A375 (cell line): ENCODE data around the genes RAP2A and STK24.

GRCh38 chr13:97261216-97261951 is 39.3 kb downstream of the MBNL2 start:
- RAMPAGE, long total RNA, result no peak

- RAMPAGE, long total RNA, result no peak
Measured at GRCh38 chr13:97267328-97268113, 45.4 kb downstream of the MBNL2 start.

- RAMPAGE, long total RNA, result no peak
Measured at GRCh38 chr13:97278545-97279573, 56.7 kb downstream of the MBNL2 start.

DNA sequence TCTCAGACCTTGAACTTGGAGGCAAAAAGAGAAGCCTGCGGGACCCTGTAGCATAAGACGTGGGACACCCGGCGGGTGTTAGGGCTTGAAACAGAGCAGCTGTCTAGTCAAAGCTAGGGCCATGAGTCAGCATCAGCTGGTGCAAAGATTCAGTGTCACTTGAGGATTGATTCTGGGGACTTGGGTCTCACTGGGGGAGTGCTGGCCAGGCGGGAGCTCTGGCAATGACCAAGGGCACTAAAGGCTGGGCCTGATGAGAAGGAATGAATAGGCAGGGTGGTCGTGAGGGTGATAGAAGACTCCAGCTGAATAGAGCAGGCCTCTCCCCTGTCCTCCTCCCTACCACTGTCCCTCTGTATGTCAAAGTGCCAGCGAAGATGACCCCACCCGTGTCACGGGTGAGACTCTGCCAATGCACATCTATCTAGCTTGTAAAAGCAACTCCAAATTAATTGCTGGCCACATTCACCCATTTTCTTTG is 97.1 kb downstream of the MBNL2 start:
- RAMPAGE, long total RNA, result no peak

DNA sequence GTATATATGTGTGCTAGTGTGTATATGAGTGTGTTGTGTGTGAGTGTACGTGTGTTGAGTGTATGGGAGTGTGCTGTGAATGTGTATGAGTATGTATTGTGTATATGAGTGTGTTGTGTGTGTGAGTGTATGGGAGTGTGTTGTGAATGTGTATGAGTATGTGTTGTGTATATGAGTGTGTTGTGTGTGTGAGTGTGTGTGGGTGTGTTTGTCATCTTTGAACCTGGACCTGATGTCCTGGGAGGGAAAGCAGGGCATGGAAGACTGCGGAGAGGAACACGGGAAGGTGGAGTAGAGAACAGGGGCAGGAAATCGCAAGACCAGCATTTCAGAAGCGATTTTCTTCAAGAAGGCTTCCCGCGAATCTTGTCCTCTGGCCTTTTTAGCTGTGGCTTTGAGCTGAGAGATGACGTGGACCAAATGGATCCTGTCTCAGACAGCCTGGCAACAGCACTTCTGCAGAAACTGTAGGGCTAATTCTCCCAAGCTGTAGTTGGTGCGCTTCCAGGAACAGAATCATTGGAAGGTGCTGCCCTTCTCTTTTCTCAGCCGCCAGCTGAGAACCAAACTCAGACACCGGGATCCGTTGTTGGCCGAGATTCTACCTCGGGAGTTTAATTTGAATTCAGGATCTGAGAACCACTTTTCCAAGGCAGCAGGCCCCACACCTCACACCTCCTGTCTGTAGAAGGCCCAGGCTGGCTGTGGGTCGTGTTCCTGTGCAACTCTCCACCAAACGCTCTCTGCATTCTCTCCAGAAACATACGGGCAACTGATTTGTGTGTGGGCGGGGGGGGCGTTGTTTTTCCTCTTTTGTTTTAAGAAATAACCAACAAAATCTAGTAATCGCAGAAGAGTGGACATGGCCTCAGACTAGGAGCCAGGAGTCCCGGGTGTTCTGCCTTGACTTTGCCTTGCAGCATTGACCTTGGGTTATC is 94.6 kb upstream of the RAP2A start:
- RAMPAGE, long total RNA, result no peak

GRCh38 chr13:97348640-97349071 is 85.3 kb upstream of the RAP2A start:
- RAMPAGE, long total RNA, result no peak

DNA sequence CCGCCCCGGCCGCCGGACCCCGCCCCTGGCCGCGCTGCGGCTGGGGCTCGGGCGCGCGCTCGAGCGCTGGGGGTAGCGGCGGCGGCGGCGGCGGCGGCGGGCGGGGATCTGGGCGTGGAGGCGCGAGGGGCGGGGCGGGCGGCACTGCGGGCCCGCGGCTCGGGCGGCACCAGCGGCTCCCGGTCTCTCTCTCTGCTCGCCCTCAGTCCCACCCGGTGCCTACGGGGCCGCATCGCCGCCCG is at the start of gene RAP2A:
Gene RAP2A (plus strand): TSS at position 144 of the 242 bp plus-strand sequence.
- RAMPAGE, long total RNA, result no peak

DNA sequence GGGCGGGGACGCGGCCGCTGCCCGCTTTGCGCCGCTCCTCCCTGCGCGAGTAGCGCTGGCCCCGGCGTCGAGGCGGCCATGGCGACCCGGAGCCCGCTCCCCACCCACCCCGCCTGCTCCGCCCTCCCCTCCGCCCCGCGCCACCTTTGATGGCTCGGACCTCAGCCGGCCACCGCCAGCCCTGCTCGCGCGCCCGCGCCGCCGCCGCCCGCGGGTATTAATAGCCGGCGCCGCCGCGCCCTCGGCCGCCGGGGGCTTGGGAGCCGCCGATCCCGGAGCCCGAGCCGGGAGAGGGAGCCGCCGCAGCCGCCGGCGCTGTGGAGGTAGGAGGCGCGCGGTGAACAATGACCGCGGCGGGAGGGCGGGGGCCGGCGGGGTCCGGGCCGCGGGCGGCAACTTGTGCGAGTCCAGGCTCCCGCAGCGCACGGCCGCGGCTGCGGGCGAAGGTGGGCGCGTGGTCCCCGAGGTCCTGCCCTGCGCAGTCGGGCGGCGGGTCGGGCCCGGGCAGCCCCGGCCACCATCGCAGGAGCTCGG is 343 bp downstream of the FARP1 start:
- RAMPAGE, long total RNA, result no peak

DNA sequence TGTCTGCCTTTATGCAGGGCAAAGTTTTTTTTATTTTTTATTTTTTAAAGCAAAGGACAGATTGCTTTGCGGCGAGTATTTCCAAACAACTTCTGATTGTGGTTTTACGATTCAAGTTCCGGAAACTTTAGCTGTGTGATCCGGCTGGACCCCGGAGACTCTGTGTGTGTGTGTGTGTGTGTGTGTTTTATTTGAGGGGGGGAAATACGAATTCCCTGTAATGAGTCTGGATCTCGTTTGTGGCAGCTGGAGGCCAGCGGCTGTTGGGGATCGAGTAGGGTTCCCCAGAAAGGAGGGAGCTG is 1.1 kb downstream of the FARP1 start:
- RAMPAGE, long total RNA, result no peak

GRCh38 chr13:98443111-98443706 is 133.7 kb downstream of the STK24 start:
- RAMPAGE, long total RNA, result no peak

DNA sequence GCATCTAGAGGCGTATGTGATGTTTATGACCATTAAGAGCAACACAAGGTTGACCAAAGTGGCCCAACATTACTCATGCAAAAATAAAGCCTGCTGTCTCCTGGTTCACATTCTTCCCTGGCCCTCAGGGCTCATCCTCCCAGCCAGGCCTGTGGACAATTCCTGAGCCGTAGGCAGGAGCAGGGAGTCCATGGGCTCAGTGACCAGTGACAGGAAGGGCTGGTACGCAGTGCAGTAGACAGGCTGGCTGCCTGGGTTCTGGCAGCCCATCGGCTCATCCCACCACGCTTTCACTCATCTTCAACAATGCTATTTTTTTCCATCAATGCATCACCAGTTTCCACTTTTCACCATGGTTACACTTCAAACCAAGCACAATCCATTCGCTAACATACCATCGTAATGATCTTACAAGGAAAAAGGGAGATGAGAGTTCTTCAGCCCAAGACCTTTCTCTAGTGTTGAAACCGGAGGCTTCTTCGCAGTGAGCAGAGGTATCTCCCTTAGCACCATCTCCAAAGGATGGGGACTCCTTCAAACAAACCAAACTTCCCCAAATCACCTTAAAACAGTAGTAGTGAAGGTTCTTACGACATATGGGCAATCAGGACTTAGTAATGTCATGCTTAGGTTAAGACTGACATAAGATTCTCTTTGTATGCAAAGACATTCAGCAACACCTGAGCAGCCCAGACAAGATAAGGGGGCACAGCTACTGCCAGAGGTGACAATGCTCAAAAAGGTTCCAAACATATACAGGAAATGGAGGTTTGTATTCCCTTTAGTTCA is 105.7 kb downstream of the STK24 start:
- RAMPAGE, long total RNA, result no peak

- RAMPAGE, long total RNA, result no peak
Measured at GRCh38 chr13:98474724-98475426, 102.0 kb downstream of the STK24 start.

GRCh38 chr13:98516758-98517110 is 60.2 kb downstream of the STK24 start:
- RAMPAGE, long total RNA, result no peak

GRCh38 chr13:98542091-98542815 is 34.7 kb downstream of the STK24 start:
- RAMPAGE, long total RNA, result no peak

GRCh38 chr13:98557260-98557809 is 19.6 kb downstream of the STK24 start:
- RAMPAGE, long total RNA, result no peak

DNA sequence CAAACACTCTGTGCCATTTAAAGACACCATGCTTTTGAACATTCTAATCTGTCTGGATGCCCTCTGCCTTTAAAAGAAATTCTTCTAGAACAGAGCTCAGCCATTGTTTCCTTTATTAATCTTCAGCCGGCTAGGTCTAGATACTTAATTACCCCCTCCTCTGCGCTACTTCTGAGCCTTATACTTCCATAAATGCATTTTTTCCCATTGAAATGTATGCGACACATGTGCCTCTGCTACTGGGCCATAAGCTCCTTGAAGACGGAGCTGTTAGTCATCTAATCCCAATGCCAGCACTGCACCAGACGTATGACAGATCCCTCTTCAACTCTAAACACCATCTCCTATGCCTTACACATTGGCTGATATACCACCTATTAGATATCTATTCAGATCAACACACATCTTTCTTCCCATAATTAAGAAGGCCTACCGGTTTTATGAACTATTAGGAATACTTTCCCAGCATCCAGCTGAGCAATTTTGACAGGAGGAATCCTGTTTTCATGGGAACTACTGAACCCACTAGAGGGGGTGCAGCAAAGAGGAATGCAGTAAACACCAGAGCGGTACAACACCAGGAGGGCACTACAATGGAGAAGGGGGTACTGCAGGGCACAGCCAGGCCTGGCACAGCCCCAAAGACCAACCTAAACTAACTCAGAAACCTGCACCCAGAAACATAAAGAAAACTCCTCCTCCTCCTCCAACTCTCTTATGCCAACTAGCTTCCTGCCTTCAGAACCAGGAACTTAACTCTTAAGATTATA is 18.9 kb downstream of the STK24 start:
- RAMPAGE, long total RNA, result no peak

- RAMPAGE, long total RNA, result no peak
Measured at GRCh38 chr13:98576950-98577178, at the start of gene STK24. Gene STK24 (minus strand): TSS chr13:98577107.

DNA sequence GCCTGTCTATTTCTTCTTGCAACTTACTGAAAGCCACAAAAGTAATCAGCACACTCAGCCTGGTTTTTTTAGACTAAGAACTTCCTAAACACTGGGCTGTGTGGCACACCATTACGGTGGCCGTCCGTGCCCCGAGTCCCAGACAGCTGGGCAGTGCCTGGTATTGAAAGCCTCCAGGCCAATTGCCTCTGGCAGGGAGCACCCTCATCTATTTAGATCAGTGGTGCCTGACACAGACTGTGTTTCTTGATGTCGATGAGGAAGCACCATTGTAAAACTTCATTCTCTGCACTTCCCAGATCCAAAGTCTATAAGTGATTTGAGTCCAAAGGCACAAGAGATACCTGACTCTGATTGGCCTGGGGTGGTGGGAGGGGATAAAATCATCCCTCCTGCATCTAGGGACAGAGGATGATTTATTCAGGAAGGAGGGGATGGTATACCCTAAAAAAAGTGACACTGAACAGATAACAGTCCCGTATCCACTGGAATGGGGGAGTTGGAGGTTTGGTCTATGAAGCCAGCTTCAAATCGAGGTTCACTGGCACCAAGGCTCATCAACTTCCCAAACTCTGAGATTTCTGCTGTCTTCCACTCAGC is 8.5 kb upstream of the STK24 start:
- RAMPAGE, long total RNA, result no peak

GRCh38 chr13:98784879-98785128 is 32.3 kb upstream of the SLC15A1 start:
- RAMPAGE, long total RNA, result no peak

- RAMPAGE, long total RNA, result no peak
Measured at GRCh38 chr13:98821910-98822636, 69.6 kb upstream of the SLC15A1 start.